Osteoblast (primary cell): ENCODE data around the genes ESRRG and C1orf115.

DNA sequence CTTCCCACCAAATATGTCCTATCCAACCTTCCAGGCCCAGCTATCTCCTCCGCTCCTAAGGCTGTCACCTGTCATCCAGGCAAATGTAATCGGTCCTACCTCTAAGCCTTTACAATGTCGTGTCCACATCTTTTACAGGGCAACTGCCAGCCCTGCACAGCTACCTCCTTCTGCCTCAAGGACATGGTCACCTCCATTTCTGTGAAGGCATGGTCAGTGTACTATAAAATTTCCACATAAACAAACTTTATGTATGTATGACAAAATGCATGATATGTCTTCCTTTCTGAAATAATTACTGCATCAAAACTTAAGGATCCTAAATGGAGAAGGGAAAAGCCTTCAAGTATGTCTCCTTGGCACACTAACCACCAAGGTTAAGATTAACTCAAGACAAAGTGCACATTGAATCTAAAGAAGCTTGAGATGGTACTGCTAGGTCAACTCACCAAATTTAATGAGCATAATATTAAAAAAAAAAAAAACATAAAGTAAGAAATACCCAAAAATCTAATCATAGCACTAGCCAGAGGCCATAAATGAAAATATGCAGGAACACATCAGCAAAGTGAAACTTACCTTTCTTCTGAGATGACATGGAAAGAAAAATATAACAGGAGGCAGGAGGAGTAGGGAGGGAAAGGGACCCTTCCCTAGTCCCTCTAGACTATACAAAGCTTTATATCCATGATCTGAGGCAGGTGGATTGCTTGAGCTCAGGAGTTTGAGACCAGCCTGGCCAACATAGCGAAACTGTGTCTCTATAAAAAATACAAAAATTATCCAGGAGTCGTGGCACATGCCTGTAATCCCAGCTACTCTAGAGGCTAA lies 34.2 kb downstream of the PTPN14 start:
- CAGE, long polyA plus RNA, result no peak
- RRBS, result no CpG with 5 or more reads among the region's 5 CpGs

GRCh38 chr1:214581860-214582228 lies 21.2 kb upstream of the CENPF start:
- CAGE, long polyA plus RNA, result no peak
- RRBS, result no CpG with 5 or more reads among the region's 3 CpGs

GRCh38 chr1:214641024-214641665 lies 38.1 kb downstream of the CENPF start:
- CAGE, long polyA plus RNA, result no peak
- RRBS, result no CpG with 5 or more reads among the region's 2 CpGs

DNA sequence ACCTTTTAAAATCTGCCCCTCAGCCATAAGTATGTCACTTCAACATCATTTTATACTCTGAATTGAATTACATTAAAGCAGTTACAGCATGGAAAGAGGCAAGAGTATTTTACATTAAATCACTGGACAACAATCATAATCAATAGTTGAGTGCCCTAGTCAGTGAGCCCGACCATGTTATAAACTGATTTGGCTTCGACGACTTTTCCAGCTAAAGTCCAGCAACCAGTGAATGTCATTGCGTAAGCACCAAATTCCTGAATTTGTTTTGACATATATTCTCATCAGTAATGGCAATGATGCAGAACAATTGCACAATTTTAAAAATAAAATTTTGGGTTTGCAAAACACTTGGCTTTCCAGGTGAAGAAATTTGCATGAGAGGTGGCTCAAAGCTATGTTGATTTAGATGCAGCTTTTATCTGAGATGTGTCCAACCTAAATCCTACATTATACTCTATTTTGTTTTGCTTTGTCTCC lies 59.1 kb upstream of the KCNK2 start:
- CAGE, long polyA plus RNA, result no peak
- RRBS, result no CpG with 5 or more reads among the region's 4 CpGs

DNA sequence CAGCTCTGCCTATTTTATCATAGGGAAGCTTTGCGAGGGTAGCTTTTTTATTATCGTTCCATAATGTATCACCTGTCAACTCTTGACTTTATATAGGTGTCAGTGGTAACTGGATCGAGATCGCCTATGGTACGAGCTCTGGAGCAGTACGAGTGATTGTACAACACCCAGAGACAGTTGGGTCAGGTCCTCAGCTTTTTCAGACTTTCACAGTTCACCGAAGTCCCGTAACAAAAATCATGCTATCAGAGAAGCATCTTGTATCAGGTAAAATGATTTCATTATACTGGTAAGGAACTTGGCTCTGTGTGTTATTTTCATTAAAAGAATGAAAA lies 36.9 kb downstream of the KCTD3 start:
- CAGE, long polyA plus RNA, result no peak
- RRBS, result no CpG with 5 or more reads among the region's 8 CpGs

GRCh38 chr1:215637059-215637744 lies 70.1 kb downstream of the KCTD3 start:
- CAGE, long polyA plus RNA, result no peak
- RRBS, result 6% methylated on average over 3 of the region's 9 CpGs

GRCh38 chr1:215650468-215651037 lies 83.4 kb downstream of the KCTD3 start:
- CAGE, long polyA plus RNA, result no peak
- RRBS, result no CpG with 5 or more reads among the region's 6 CpGs

DNA sequence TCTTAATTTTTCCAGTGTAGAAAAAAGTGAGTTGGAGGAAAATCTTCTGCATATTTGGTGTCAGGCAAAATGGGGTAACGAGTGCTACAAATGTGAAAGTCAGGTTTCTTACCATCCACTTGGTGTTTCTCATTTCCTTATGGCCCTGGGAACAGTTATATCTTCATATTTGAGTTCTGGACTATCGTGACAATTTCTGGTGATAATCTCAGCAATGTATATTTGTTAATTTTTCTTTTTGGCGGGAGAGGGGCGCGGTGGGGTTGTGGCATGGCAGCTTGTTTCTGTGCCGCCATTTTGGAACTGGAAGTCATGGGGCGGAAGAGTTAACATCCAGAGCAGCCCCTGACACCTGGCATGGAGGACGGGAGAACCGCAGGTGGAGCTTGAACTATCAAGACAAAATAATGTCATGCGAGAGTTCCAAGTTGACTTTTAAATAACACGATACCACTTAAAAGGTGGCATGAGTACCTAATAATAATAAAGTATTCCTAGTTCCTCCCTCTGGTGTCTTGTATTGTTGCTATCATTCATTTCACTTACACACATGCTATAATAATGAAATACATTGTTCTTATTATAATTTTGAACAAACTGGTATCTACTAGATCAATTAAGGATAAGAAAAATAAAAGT lies 111.8 kb downstream of the USH2A start:
- CAGE, long polyA plus RNA, result no peak
- RRBS, result no CpG with 5 or more reads among the region's 11 CpGs

- CAGE, long polyA plus RNA, result no peak
- RRBS, result no CpG with 5 or more reads among the region's 24 CpGs
Observed at GRCh38 chr1:216723036-216723743, at the start of gene ESRRG. ESRRG (minus strand) TSS chr1:216723429.

- CAGE, long polyA plus RNA, result no peak
- RRBS, result no CpG with 5 or more reads among the region's 7 CpGs
Observed at GRCh38 chr1:217029197-217029654, 306.0 kb upstream of the ESRRG start.

- CAGE, long polyA plus RNA, result no peak
- RRBS, result 8% methylated on average over 7 of the region's 56 CpGs
Observed at GRCh38 chr1:217137314-217138089, 414.3 kb upstream of the ESRRG start.

DNA sequence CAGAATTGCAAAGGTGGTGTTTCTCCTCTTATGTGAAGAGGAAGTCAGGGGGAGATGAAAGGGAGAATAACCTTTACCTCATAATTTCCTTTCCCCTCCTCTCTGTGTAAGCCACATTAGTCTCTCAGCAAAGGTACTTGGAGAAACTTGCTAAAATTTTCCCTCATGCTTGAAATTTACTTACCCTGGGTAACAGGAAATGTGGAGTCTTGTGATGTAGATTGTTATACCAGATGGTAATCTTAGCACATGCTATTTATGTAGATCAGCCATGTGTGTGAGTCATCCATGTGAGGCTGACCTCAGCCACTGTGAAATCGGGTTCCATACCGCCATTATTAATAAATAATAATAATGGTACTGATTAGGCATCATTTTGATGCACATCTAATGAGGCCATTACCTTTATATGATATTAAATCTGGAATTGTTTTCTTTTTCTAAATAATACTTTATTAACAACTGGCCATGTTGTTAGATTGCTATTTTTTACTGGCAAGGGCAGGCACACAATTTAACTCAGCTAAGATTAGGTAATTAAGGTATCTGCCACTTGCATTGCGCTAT lies 128.5 kb downstream of the TGFB2 start:
- CAGE, long polyA plus RNA, result no peak
- RRBS, result no CpG with 5 or more reads among the region's 3 CpGs

- CAGE, long polyA plus RNA, result no peak
- RRBS, result no CpG with 5 or more reads among the region's 7 CpGs
Observed at GRCh38 chr1:218712254-218712668, 367.1 kb downstream of the TGFB2 start.

DNA sequence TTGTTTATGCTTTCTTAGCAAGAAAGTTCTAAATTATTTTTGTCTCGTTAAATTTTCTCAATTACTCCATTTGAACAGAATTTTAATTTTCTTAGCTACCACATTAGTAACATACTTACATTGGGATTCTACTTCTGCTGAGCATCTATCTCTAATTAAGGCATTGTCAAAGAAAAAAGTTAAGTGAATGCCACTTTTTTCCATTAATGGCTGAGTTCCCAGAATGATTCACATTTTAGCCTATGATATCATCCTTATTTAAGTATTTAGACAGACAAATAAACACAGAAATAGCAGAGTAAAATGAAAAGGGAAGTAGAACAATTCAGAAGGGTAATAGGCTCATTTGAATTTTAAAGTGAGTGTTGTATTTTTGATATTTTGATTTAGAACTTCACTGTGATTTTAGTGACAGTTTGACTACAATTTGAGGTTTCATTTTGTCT lies 15.3 kb downstream of the LYPLAL1 start:
- CAGE, long polyA plus RNA, result no peak
- RRBS, result no CpG with 5 or more reads among the region's 1 CpG

- CAGE, long polyA plus RNA, result no peak
- RRBS, result 56% methylated on average over 1 of the region's 17 CpGs
Observed at GRCh38 chr1:219958837-219959545, 30.6 kb upstream of the SLC30A10 start.

GRCh38 chr1:220024901-220025577 lies 21.3 kb downstream of the EPRS1 start:
- CAGE, long polyA plus RNA, result no peak
- RRBS, result no CpG with 5 or more reads among the region's 1 CpG

DNA sequence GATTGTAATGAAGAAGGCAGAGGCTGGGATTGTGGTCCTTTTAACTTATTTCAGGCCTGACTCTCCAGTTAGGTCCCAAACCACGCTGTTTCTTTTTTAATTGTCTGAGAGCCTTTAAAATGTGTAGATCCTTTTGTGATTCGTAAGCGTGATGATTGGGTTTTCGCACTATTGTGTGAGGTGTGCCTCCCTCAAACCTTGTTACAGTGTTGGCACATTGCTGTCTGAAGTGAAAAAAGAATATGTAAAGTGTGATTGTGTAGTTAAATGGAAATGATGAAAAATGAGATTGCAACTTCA lies 43.1 kb downstream of the IARS2 start:
- CAGE, long polyA plus RNA, result no peak
- RRBS, result no CpG with 5 or more reads among the region's 4 CpGs

- CAGE, long polyA plus RNA, result no peak
- RRBS, result no CpG with 5 or more reads among the region's 1 CpG
Observed at GRCh38 chr1:220559026-220559860, 31.3 kb downstream of the MARK1 start.

GRCh38 chr1:220690071-220690847 lies at the start of gene C1orf115:
C1orf115 (plus strand) TSS chr1:220690363.
- CAGE, long polyA plus RNA, result no peak
- RRBS, result 4% methylated on average over 44 of the region's 83 CpGs

- CAGE, long polyA plus RNA, result no peak
- RRBS, result no CpG with 5 or more reads among the region's 10 CpGs
Observed at GRCh38 chr1:220697038-220697899, 7.1 kb downstream of the C1orf115 start.